ENCODE data around the gene SPATA7.

DNA sequence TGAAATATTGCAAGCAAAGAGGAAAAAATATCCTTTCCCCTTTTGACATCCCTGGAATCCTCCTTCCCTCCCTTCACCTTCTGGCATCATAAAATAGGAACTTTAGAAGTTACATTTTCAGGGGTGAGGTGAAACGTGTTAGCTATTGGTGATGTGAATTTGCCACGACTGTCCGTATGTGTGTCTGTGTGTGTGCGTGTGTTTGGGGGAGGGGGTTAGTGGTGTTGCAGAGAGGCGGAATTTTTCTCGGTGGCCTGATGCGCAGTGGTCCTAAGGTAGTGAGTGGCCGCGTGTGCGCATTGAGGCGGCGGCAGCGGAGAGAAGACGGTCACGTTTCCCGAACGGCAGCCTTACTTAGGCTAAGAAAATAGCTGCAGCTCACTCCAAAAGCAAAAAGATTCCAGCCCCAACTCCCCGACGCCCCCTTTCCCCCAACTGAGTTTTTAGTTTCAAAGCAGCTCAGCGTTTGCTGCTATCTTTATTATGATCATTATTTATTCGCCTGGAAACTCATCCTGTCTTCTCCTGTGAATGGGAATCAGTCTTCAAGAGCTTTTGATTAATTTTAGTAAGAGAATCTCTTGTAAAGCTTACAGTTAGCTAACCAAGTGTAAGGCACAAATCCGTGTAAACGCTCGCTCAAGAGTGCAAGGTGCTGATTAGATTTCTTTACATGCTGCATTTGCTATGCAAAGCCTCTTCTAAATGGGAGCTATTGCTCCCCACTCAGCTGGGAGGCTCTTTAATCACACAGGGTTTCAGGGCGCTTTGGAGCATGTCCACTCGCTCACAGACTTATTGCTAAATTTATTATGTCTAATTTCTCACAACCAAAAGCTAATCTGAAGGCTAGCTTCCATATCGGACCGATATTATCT is 4.7 kb downstream of the FLRT2 start:
- PRO-cap, 2 experiments: no peak in any of the 2 experiments

- PRO-cap, 2 experiments: no peak in any of the 2 experiments
These were observed 77.7 kb downstream of the FLRT2 start for GRCh38 chr14:85607513-85608180.

- PRO-cap, 2 experiments: no peak in any of the 2 experiments
These were observed 2.5 kb upstream of the GPR65 start for GRCh38 chr14:88002435-88002782.

- PRO-cap, 2 experiments: no peak in any of the 2 experiments
These were observed 3.6 kb upstream of the KCNK10 start for GRCh38 chr14:88326433-88327224.

DNA sequence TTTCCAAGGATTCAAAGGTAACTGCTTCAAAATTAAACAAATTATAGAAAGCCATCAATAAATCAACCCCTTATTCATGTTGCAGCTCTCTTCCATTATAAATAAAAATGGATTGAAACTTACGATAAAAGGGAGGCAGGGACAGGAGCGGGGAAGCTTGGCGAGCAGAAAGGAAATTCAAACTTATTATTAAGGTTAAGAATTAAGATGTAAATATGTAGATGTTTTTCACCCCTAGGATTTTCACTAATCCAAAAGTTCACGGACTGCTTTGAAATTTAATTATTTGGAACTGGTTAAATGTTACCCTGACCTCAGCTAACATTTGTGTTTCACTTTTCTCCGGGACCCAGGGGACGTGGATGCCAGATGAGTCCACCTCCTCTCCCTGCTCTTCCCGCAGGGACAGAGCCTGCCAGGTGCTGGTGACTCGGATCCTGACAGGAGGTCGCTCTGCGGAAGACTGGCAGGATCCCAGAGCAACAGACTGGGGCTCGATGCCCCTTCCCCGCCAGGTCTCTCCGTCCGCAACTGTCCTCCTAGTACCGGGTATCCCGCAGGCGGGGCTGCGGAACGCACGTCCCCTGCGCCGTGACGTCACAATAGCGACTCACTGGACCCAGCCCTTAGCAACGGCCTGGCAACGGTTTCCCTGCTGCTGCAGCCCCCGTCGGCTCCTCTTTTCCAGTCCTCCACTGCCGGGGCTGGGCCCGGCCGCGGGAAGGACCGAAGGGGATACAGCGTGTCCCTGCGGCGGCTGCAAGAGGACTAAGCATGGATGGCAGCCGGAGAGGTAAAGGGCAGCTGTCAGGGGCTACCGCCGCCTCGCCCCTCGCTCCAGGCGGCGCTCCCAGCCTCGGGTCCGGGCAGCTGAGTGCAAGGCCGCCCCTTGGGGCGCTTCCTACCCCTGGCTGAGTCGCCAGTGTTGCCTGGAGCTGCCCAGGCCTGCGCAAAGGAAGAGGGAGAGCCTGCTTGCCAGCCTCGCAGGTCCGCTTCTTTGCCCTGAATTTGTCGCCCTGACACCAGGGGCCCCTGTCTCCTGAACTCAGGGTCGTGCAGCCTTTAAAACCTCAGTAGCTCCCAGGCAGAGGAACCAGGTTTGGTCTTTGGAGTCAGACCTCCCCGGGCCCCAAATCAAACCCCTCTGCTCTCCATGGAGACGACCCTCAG is at the start of gene SPATA7:
Gene SPATA7 (plus strand): TSS at position 613 of the 1,170 bp plus-strand sequence.
- PRO-cap, 2 experiments: peak in 2 of 2 experiments; most common plus-strand start position 644 of the sequence (in 2); most common minus-strand start position 577 of the sequence (in 2)

DNA sequence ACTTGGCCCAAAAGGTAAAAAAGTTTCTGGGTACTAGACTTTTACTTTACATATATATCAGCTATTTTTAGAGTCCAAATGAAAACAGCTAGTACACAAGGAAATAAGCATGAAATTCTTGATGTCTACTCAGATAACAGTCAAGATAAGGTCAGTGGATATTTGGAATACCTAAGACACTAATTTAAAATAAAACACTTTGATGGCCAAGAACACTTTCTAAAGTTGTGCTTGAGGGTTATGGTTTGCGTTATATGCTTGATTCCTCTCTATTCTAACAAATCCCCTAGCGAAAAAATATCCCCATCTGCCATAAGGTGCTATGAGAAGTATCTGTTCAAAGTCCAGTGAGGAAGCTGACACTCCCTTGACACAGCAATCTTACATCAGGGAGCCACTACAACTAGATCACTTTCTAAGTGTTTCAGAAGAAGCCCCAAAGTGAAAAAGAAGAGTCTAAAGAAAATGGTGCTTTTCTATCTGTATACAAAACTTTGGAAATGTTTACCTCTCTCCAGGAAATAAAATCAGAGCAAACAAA is 11.8 kb downstream of the PTPN21 start:
- PRO-cap, 2 experiments: no peak in any of the 2 experiments

DNA sequence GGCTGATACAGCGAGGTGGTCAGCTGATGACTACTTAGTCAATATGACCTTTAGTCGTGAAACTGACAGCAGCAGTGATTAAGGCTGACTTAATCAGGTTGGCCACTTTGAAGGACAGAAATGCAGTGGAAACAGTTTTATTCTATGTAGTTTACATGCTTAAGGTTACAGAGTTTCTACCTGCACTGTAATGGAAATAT is 51.0 kb downstream of the ZC3H14 start:
- PRO-cap, 2 experiments: no peak in any of the 2 experiments

GRCh38 chr14:88845510-88846387 is 21.3 kb downstream of the TTC8 start:
- PRO-cap, 2 experiments: no peak in any of the 2 experiments

DNA sequence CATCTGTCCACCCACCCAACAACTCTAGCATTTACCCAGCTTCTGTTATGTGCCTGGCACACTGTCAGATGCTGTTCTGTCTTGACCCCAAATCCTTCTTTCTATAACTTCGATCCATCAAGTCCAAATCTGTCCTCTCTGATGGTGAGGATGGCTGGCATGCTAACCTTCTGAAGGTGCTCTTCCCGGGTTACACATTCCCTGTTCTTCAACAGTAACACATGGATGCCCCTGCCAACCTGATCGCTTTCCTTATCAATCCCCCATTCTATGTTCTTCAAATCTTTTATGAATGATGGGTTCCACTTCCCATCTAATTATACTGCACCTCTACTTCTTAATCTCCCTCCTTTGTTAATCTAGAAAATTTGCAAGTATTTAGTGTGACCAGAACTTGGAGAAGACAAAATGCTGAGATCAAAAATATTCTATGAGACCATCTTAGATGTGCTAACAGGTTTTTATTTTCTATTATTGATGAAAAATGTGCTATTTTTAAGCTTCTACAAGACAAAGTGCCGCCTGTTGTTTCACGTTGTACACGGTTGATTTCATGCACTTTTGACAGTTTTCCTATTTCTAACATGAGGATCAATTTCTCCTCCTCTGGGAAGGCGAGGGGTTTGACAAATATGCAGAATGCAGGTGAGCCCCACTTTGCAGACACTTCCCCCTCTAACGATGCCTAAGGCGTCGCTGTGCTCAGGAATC is 75.7 kb downstream of the FOXN3 start:
- PRO-cap, 2 experiments: no peak in any of the 2 experiments

DNA sequence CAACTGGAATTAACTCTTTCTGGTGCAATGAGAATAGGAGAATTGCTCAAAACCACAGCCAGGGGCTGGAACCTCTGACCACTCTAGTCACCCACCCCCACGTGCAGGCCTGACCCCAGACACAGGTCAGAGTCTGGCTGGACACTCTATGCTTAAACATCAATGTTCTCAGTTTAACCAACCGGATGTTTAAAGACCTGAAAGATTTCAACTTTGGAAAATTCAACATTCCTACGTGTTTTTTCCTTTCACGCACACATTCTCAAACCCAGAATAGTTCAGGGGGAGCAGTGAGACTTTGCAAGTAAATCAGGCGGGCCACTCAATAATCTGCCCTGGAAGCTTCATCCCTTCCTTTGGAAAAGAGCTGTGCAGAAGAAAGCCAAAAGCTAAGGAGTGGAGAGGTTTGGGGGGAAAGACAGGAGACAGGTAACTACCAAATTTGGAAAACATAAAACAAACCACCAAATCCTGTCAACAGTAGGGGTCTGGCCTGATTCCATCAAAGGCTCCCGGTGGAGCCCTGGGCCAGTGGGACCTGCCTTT is 64.9 kb downstream of the FOXN3 start:
- PRO-cap, 2 experiments: no peak in any of the 2 experiments

DNA sequence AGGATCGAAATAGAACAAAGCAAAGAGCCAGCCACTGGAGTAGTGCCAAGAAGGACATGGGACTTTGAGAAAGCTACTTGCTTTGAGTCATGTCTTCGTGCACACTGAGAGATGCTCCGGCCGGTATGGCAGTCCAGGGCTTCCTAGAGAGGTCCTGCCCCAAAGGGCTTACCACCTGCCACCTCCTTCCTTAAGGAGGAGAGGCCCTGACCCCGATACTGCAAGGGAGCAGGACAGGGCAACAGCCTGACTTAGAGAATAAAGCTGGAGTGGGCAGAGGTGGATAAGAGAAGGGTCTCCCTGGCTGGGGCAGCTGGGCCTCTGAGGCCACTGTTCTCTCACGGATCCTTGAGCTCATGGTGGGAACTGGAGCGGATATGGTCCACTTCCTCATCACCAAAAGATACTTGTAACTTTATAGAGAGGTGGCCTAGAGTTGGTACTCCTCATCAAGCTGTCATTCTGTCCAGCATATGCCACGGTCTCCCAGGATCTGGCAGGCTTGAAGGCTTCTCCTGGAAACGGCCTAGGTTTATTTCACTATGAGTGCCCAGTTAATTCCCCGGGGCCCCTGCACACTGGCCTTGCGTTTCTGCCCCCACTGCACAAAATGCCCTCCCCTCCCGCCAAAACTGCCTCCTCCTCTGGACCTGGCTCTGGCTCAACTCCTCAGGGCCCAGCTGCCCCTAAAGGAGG is 57.3 kb downstream of the FOXN3 start:
- PRO-cap, 2 experiments: no peak in any of the 2 experiments

- PRO-cap, 2 experiments: no peak in any of the 2 experiments
These were observed 50.5 kb downstream of the FOXN3 start for GRCh38 chr14:89366550-89366899.

GRCh38 chr14:89371734-89372448 is 45.1 kb downstream of the FOXN3 start:
- PRO-cap, 2 experiments: no peak in any of the 2 experiments

GRCh38 chr14:89402855-89403376 is 14.1 kb downstream of the FOXN3 start:
- PRO-cap, 2 experiments: no peak in any of the 2 experiments

GRCh38 chr14:89408556-89409249 is 8.3 kb downstream of the FOXN3 start:
- PRO-cap, 2 experiments: no peak in any of the 2 experiments

DNA sequence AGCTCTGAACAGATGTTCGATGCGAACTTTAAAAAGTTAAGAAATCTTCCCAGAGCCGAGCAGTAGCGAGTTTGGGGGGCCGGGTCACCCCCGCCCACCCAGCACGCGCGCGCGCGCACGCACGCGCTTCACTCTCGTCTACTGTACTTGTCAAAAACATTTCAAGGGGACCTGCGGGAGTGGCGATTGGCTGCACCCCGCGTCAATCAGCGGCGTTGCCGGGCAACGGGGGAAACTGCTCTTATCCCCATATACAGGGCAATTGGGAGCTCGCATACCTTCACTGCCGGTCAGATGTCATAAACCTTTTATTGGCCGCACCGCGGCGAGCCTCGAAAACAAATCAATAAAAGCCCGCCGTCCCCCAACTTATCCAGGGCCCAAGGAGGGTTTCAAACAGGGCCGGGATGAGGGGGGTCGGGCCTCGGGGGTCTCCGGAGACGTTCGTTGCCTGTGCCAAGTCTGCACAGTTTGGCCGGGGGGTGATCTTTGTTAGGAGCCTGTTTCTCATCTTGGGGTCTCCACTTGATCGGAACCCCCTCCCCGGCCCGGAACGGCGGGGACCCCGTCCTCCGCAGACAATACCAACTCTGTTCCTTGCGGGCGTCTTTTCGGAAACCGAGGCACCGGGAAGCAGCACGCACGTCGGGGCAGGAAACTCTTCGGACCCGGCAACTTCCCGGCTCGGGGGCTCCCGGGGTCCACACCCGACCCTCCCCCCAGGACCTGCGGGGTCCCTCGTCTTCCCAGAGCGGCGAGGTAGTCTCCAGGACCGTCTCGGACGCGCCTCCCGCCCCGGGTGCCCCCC is 807 bp downstream of the FOXN3 start:
- PRO-cap, 2 experiments: peak in 2 of 2 experiments; most common plus-strand start position 279 of the sequence (in 1); most common minus-strand start position 136 of the sequence (in 2)

DNA sequence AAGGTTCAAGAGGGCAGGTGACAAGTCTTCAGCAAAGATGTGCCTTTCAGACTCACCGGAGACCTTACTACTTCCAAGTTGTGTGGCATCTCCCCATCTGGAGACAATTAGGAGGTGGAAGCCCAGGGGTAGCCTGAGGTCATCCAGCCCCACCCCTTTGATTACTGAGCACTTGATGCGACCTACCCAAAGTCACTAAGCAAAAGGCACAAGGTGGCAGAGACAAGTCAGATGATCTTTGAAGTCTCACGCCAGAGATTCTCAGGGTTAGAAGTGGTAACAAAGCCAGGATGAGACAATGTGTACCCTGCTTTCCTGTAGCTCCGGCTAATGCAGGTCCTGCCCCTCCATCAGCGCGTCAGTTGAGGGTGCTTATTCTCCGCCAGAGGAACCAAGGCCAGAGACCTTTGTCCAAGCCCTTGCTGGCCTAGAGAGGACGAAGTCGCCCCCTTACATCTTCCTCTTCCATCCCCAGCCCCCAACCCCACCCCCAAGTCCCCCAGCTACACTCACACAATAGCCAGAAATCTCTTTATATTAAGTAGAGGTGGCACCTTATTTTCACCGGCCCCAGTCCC is 1.5 kb upstream of the FOXN3 start:
- PRO-cap, 2 experiments: no peak in any of the 2 experiments

DNA sequence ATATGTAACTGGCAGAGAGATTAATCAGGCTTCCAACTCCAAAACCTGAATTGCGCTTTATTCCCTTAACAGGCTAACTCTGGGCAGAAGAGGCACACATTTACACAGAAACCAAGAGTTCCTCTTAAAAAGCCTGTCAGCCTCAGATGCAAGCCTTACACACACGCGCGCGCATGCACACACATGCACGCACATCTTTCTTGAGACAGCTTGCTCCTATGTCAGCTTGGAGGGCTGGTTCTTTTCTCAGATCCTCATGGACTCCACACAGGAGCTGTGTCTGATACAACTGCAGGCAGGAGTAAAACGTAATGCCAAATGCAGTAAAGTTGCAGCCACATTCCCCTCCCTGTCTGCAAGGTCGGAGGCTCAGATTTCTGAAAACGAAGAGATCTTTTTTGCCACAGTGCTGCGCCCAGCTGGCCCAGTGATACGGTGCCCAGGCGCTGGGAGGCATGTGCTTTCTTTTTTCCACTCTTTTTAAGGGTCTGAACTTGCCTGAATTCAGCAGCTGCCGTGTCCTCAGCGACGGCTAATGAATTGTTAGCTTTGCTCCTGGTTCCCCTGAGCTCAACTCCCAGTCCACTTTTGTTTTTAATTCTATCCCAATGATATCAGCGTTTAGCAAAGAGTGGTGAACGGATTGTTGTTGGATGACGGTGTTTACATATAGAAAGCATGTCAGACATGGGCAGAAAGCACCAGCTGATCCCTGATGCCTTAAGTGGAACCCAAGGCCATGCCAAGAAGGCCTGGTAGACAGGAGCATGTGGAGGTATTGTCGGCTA is 72.9 kb upstream of the FOXN3 start:
- PRO-cap, 2 experiments: no peak in any of the 2 experiments

GRCh38 chr14:89493161-89493463 is 76.1 kb upstream of the FOXN3 start:
- PRO-cap, 2 experiments: no peak in any of the 2 experiments

DNA sequence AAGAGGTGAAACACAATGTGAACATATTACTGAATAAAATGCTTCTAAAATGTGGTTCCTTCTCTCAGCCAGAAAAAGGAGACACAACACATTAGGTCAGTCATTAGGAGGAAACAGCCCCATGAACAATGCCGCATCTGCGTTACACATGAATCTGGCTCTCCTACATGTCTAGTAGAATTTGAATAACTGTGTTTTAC is 51.7 kb downstream of the EFCAB11 start:
- PRO-cap, 2 experiments: no peak in any of the 2 experiments